Retinal pigment epithelial cell (primary cell): ENCODE measurements around a stretch of chr3.

DNA sequence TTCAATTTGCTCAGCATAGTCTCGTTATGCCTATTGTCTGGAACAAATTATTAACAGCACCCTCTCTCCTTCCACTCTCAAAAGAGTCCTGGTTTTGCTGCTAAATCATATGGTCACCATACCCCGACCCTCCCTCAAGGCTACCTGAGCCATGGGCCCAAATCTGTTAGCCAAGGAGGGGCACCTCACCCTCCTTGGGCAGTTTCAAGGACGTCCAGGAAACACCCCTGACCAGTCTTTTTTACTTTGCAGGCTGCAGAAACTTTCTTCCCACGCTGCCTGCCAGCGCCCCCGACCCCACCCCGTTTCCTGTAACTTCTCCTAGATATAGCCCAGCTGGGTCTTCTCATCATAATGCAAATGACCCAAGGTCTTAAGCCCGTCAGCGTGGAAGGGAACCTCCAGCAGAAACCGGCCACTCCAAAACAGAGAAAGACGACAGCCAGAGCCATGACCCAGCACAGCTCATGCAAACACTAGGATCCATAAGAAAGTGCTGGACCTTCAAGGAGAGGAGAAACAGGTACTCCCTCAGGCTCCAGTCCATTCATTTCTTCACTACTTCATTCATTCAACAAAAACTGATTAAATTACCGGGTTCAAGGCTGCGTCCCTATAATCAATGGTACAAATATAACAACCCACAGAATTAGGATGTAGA is 62.3 kb downstream of the ADCY5 start:
- RRBS: no CpG with 5 or more reads among the region's 13 CpGs

GRCh38 chr3:123409611-123410392 is 39.1 kb downstream of the ADCY5 start:
- RRBS: no CpG with 5 or more reads among the region's 6 CpGs

GRCh38 chr3:123425018-123425806 is 23.7 kb downstream of the ADCY5 start:
- RRBS: no CpG with 5 or more reads among the region's 7 CpGs

GRCh38 chr3:123431962-123432407 is 16.9 kb downstream of the ADCY5 start:
- RRBS: no CpG with 5 or more reads among the region's 7 CpGs

DNA sequence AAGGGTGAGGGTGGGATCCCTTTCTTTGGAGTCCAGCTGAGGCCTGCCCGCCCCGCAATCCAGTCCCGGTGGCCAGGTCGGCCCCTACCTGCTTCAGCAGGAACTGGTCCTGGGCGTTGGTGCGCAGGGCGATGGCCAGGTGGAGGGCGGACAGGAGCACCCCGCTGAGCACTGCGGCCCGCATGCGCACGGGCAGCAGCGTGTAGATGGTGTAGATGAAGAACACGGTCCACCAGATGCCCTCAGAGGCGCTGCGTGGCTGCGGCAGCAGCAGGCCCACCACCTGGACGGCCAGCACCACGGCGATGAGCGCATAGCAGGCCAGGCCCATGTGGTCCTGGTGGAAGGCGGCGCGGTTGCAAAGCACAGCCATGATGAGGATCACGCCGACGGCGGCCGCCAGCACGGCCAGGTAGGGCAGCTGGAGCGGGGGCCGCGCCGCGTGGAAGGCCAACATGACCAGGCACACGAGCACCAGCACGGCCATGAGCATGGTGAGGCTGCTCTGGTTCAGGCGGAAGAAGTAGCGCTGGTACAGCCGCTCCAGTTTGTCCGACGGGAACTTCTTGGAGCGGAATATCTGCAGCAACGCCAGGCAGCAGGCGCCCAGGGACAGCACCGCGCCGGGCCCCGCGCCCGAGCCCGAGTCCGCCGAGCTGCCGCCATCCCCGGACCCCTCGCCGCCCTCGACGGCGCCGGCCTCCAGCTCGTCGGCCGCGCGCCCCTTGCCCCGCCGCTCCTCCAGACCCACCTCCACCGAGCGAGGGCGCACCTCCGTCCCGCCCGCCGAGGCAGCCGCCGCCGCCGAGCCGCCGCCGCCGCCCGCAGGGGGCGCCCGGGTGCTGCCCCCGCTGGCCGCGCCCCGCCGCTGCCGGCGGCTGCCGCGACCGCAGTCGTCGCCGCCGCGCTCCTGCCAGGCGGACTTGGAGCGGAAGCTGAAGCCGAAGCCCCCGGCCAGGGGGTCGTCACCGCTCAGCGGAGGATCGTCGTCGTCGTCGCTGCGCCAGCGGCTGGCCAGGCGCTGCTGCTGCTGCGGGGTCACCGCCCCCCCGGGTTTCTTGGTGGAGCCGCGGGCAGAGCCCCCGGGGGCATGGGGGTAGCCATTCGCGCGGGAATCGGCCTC is 1.2 kb downstream of the ADCY5 start:
- RRBS: 5% methylated on average over 42 of the region's 128 CpGs

GRCh38 chr3:123582236-123582707 is 2.6 kb downstream of the HACD2 start:
- RRBS: no CpG with 5 or more reads among the region's 5 CpGs

- RRBS: no CpG with 5 or more reads among the region's 7 CpGs
Measured at GRCh38 chr3:123605707-123606349, 21.0 kb upstream of the HACD2 start.

DNA sequence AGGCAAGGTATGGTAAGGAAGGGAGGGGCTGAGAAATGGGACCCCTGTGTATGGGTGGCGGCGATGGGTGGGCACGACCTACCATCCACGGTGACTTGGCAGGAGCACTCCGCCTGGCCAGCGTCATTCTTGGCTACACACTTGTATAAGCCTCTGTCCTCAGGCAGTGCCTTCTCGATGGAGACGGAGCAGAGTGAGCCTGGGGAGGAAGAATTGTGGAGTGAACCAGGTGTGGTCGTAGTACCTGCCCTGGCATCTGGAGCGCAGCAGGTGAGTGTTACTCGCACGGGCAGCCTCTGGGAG is 107.8 kb upstream of the HACD2 start:
- RRBS: no CpG with 5 or more reads among the region's 12 CpGs

- RRBS: no CpG with 5 or more reads among the region's 14 CpGs
Measured at GRCh38 chr3:123766479-123767297, 117.4 kb downstream of the MYLK start.

GRCh38 chr3:123946693-123947456 is 14.2 kb downstream of the CCDC14 start:
- RRBS: no CpG with 5 or more reads among the region's 5 CpGs

DNA sequence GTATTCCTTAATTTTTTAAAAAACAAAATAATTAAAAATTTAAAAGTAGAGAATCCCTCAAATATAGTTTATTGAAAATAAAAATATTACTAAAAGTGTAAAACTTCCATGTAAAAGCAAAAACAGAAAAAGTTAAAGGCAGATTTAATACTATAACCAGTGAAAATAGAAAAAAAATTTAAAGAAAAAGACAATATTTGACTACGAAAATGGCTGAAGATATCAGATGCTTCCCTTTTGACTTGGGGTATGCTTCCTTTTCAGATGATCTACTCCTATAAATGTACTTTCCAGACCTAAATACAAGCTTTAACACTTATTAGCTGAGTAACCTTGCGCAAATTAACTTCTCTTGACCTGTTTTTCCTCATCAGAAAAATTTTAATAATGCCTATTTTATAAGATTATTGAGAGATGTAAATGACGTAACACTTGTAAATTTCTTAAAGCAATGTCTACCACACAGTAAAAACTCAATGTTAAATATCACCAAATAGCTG is 10.2 kb downstream of the CCDC14 start:
- RRBS: no CpG with 5 or more reads among the region's 3 CpGs

DNA sequence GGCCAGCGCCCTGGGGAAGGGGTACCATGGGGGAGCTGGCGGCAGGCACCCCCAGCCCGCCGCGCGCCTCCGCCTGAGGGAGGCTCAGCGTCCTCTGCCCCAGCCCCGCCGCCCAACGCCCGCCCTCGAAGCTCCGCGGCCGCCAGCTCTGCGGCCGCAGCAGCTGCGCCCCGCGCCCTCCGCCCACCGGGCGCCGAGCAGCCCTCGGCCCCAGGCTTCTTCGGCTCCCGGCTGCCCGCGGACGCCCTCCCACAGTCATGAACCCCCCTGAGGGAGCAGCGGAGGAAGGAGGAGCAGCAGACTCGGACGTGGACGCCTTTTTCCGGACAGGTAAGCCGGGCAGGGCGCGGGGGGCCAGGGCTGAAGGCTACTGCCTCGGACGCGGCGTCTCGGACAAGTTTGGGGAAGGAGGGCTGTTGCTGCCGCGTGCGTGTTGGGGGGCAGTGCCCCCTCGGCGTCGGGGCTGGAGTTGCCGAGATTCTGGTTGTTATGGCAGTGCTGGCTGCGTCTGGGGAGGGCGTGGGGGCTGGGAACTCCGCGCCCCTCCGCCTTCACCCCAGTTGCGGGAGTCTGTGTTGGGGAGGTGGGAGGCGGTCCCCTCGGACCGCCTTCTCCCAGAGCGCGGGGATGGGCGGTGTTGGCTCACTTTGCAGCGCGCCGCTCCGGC is 448 bp downstream of the KALRN start:
- RRBS: under 1% methylated on average over 13 of the region's 67 CpGs

DNA sequence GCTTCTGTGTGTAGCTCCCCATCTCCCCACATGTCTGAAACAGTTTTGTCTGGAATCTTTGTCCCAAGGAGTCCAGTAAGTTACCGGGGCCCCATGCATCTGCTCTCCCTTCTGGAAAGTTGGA is 1.4 kb downstream of the KALRN start:
- RRBS: no CpG with 5 or more reads among the region's 1 CpG

GRCh38 chr3:124078847-124079326 is 45.7 kb downstream of the KALRN start:
- RRBS: no CpG with 5 or more reads among the region's 3 CpGs

DNA sequence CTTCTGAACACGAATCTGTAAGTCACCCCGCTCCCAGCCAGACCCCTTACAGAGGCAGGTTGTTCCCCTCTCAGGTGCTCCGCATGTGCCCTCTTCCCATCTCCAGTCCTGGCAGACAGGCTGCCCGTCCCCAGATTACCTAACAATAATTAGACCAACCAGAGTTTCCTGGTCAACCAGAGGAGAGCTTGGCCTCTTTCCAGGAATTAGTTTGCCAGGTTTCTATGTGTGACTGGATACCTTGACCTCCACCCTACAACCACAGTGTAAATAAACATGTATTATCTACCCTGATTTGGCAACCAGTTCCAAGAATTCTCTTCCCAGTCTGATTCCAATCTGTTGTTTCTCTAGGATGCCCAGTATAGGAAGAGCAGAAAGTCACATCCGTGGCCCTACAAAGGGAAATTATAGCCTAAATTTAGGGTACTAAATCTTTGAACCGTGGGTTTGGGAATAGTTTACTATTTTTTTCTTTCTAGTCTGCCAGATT is 178.0 kb upstream of the UMPS start:
- RRBS: no CpG with 5 or more reads among the region's 6 CpGs

DNA sequence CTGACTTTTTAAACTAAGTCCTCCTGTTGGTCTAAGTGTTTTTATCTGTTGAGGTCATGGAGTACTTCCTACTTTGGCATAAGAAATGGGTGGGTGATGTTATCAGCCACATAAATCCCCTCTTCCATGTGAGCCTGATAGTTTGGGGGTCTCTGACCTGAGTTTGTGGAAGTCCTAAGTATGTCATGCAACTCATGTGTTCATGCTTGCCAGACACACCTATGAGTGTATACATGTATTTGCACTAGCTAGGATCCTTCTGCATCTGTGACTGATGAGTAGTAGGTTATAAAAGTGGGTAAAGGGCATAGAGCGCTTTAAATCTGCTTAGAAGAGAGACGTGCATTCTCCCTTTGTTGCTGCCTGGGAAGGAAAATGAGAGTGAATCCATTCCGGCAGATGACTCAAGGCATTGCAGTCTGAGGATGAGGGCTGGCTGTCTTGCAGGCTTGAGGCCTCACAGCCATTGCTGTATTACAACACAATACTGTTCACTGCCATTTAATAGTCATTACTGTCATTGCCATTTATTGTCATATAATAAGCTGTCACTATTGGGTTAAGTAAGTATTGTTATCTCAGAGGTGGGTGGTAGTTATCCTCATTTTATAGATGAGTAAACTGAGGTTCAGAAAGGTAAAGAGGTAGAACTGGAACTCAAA is 120.9 kb upstream of the UMPS start:
- RRBS: no CpG with 5 or more reads among the region's 3 CpGs

DNA sequence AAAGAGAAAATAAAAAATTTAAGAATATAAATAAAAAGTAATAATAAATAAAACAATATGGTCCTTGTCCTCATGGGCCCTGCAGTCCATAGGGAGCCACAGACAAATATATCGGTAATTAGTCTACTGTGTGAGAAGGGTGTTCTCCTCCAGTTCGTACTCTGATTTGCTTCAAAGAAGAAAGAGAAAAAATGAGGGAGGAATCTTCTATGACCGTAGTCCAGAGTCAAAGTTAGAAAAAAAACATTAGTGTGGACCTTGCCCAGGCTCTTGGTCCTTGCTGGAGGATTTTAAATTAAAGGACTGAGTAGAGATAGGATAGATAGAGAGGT is 40.1 kb upstream of the UMPS start:
- RRBS: no CpG with 5 or more reads among the region's 3 CpGs

DNA sequence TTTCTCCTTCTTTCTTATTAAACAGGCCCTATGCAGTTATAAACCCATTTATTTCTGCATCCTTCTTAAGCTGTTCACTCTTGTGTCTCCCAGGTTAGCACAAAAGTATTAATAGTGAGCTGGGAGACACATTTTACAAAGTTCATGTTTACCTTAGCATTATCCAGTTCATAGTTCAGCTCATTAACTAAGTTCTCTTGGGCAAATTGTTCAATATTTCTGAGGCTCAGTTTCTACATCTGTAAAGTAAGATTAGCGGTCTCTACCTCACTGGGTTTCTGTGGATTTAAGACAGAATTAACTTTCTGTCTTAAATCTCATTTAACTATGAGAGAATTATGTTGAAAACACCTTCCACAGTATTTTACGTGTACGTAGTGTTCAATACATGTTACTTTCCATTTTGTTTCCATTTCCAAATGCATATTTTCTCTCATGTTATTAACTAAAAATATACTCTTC is 31.1 kb upstream of the UMPS start:
- RRBS: no CpG with 5 or more reads among the region's 3 CpGs

- RRBS: no CpG with 5 or more reads among the region's 13 CpGs
Measured at GRCh38 chr3:124772338-124772794, 42.1 kb downstream of the UMPS start.

- RRBS: 96% methylated on average over 5 of the region's 15 CpGs
Measured at GRCh38 chr3:124773526-124774177, 43.4 kb downstream of the UMPS start.